ENCODE results near the gene ENO1.

GRCh38 chr1:8815342-8816319 lies 1.8 kb downstream of the RERE start:
- RRBS, 2 experiments: no CpG with 5 or more reads among the region's 7 CpGs

DNA sequence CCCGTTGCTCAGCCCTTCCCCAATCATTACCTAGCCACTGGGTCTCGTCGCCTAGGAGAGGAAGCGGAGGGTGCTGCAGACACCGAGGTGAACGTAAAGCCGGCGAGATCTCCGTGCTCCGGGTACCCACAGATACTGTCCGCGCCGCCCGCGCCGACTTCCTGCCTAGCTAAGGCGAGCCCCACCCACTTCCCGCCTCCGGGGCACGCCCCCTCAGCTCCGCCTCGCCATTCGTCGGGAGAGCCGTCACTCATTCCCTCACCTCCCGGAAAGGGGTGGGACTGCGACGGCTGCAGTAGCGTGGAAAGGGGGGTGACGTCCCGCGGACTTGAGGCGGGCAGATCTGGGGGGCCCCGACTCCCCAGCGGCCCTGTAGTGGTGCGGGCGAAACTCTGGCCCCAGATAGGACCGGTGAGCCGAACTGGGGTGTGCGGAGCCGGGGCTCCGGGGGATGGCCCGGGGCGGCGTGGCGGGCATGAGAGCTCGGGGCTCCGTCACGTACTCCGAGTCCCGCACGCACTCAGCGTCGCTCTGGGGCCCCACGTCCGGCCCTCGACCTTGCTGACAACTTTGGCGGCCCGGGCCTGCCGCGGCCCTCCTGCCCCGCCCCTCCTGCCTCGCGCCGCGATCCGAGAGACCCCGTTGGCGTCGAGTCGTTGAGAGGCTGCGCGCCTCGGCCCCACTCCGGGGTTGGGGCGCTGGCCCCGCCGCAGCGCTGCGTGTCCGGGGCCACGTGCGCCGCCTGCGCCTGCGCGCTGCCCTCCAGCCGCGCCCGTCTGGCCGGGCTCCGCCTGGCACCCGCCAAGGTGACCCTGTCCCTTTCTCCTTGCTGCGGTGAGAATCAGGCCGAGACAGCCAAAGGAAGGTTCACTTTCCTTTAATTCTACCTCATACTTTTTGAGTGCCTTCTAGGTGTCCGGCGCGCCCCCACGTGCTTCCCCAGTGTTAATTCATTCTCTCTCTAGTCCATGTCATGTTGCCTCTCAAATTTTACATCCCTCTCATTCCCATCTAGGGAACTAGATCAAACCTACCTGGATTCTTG lies at the start of gene ENO1:
ENO1 (minus strand) TSS at position 137 of the 1,045 bp plus-strand sequence.
- RRBS, 2 experiments: 1 to 2% methylated on average over 51 to 52 of the region's 99 CpGs

- RRBS, 2 experiments: no CpG with 5 or more reads among the region's 11 CpGs
Observed at GRCh38 chr1:8986062-8986642, 40.1 kb downstream of the SLC2A7 start.

DNA sequence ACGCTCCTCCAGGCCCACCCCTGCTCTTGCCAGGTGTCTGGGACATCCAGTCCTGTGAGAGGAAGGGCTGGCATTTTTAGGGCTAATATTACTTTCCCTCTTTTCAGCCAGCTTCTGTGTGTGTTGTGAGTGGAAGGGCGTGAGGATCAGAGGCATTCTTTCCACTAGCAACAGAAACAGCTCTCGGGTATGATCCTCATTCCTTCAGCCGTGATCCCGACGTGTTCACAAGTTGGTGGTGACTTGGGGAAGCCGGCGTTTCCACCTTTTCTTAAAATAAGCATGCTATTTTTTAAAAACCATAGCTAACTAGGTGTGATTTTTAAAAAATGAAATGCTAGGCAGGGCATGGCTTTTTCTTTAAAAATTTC lies 834 bp upstream of the GPR157 start:
- RRBS, 2 experiments: no CpG with 5 or more reads among the region's 8 CpGs

DNA sequence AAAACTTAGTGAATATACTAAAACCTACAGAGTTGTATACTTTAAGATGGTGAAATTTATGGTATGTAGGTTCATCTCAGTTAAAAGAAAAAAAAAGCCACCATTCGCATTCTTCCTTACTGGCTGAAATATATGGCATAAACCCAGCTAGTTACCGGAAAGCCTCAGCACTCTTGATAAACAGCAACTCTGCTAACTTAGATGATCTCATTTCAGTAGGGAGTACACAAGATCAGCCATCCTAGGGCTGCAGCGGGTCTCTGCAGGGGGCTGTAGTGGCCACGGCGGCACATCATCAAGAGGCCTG lies 48.1 kb upstream of the H6PD start:
- RRBS, 2 experiments: no CpG with 5 or more reads among the region's 5 CpGs

GRCh38 chr1:9198539-9199202 lies 35.9 kb upstream of the H6PD start:
- RRBS, 2 experiments: 26 to 36% methylated on average over 23 to 24 of the region's 51 CpGs

DNA sequence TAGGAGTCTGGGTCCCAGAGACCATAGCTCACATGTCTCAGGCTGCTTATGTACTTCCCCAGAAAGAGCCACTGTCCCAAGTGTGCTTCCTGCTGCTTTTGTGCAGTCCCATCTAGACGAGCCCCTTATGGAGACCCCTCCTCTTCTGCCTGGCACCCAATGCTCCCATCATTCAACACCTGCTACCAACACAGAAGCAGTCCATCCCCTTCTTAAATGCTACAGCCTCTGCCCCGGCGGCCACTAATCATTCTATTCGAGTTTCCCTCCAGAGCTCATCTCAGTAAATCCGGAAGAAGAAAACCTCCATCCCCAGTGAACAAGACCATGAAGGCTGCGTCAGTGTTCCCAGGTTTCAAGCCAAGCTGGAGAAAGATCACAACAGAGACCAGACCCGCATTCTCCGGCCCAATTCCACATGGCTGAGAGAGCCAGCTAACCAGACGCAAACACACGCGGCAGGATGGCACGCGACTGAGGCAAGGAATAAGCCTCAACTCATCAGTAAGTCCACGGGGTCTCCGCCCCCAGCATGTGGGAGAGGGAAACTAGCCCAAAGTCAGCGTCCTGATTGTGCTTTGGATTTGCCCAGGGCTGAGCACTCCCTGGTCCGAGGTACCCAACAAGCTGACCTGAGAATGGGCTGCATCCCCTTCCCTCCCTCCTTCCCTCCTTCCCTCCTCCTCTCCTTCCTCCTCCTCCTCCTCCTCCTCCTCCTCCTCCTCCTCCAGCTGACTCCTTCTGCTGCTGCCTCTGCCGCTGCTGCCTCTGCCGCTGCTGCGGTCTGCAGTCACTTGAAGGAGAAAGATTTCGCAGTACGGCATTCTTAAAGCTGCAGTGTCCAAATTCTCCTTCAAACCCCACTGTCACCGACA lies 33.2 kb upstream of the H6PD start:
- RRBS, 2 experiments: 56 to 63% methylated on average over 3 of the region's 23 CpGs

- RRBS, 2 experiments: no CpG with 5 or more reads among the region's 10 CpGs
Observed at GRCh38 chr1:9248759-9249191, 14.2 kb downstream of the H6PD start.

GRCh38 chr1:9291806-9292479 lies 751 bp upstream of the SPSB1 start:
- RRBS, 2 experiments: 83 to 100% methylated on average over 2 to 4 of the region's 30 CpGs

GRCh38 chr1:9321191-9322356 lies 28.9 kb downstream of the SPSB1 start:
- RRBS, 2 experiments: no CpG with 5 or more reads among the region's 34 CpGs

DNA sequence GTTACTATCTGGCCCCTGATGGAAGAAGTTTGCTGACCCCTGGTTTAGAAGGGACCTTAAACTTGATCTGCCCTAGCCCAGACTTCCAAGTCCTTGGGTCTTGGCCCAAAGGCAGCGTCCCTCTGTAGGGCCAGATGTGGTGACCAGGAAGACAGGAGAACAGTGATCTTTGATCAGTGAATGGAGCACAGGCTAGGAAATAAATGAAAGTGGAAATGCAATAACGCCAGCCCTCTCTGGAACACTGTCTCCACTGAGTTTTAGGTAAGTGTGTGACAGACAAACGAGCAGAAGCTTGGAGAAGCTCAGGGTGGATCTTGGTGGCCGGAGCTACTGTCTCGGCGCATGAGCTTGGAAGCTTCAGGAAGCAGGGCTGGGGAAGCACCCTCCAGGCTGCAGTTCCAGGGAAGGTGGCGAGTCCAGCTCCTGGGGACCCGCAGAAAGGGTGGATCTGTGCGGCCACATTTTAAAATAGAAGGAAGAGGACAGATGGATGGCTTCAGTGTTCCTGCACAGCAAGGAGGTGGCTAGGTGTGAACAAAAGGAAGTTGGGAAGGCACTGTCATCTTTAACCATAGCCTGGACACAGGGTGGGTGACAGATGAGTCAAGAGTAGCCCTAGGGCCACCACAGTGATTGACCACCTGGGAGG lies 58.6 kb downstream of the SPSB1 start:
- RRBS, 2 experiments: no CpG with 5 or more reads among the region's 9 CpGs

GRCh38 chr1:9376392-9377611 lies 84.1 kb downstream of the SPSB1 start:
- RRBS, 2 experiments: no CpG with 5 or more reads among the region's 26 CpGs

GRCh38 chr1:9399823-9400311 lies 107.2 kb downstream of the SPSB1 start:
- RRBS, 2 experiments: 76 to 81% methylated on average over 2 of the region's 11 CpGs

DNA sequence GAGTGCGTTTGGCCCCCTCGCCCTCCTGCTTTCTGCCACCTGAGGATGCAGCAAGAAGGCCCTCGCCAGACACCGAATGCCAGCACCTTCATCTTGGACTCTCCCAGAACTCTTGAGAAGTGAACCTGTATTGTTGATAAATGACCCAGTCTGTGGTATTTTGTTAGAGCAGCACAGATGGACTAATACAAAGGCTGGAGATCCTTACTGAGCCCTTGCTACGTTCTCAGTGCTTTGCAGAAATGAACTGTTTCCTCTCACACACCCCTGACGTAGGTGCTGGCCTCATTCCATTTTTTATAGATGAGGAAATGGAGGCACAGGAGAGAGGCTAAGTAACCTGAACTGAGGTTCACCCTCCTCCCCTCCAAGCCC lies 101.9 kb upstream of the SLC25A33 start:
- RRBS, 2 experiments: no CpG with 5 or more reads among the region's 6 CpGs

- RRBS, 2 experiments: no CpG with 5 or more reads among the region's 13 CpGs
Observed at GRCh38 chr1:9443979-9444442, 95.3 kb upstream of the SLC25A33 start.

- RRBS, 2 experiments: no CpG with 5 or more reads among the region's 2 CpGs
Observed at GRCh38 chr1:9476596-9477124, 62.6 kb upstream of the SLC25A33 start.

DNA sequence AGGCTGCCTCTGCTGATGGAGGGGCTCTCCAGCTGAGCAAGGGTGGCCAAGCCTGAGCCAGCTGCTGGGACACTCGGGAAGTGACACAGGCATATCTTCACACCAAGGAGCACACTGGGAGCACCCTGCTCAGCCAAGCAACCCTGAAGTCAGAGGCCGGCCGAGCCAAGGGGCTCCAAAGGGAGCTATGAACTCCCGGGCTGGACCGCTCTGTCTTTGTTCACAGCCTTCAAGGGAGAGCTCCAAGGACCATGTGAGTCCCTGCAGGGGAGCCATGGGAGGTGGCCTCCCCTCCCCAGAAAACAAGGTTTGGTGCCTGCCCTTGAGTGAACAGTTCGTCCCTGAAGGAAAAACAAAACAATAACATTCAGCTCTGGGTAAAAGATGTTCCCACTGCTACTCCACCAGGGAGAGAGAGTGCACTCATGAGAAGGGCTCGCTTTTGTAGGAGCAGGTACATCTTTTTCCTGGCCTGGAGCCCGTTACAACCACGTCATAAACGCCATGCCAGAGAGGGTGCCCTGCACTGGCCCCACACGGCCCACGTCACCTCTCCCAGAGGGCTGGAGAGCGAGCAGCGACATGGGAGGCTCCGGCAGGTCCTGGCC lies 56.3 kb upstream of the SLC25A33 start:
- RRBS, 2 experiments: no CpG with 5 or more reads among the region's 15 CpGs

- RRBS, 2 experiments: no CpG with 5 or more reads among the region's 13 CpGs
Observed at GRCh38 chr1:9501016-9501616, 38.1 kb upstream of the SLC25A33 start.

GRCh38 chr1:9630995-9631357 lies 20.6 kb upstream of the PIK3CD start:
- RRBS, 2 experiments: no CpG with 5 or more reads among the region's 4 CpGs

DNA sequence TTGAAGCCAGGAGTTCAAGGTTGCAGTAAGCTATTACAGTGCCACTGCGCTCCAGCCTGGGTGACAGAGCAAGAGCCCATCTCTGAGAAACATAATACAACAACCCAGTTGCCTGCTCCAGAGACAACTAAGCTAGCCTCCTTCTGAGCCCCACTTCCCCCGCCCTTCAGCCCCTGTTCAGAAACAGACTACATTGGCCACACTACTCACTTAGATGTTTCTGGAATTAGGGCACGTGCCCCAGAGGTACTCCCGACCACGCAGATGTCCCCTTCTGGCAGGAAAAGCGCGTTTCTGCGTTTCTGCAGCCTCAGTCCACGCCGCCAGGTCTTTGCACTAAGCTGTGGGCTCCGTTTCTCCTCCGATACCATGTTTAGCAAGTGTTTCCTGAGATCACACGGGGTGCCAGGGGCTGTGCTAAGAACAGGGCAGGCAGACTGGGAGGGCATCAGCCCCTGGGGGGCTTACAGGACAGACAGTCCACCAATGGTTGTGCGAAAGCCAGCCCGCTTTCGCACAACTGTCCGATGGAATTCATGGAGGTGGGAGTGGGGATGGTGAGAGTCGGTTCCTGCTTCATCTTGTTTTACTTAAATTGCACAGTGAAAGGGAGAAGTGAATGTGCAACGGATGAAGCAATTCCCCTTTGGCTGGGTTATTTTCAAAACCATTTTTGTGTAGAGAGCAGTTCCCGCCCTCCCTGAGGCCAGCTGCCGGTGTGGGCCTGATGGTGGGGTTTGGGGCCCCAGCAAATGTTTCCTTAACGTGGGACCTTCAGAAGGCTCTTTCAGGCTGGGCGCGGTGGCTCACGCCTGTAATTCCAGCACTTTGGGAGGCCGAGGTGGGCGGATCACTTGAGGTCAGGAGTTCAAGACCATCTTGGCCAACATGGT lies 2.7 kb downstream of the PIK3CD start:
- RRBS, 2 experiments: no CpG with 5 or more reads among the region's 27 CpGs

Data from LNCaP clone FGC (cell line).